Subcutaneous preadipocyte (primary cell): Measurements from ENCODE around the genes TIMM8A, ARMCX6 and GPRASP1.

- CAGE, long polyA plus RNA, result no peak
These were observed 324.3 kb downstream of the PCDH11X start for GRCh38 chrX:92103359-92103920.

DNA sequence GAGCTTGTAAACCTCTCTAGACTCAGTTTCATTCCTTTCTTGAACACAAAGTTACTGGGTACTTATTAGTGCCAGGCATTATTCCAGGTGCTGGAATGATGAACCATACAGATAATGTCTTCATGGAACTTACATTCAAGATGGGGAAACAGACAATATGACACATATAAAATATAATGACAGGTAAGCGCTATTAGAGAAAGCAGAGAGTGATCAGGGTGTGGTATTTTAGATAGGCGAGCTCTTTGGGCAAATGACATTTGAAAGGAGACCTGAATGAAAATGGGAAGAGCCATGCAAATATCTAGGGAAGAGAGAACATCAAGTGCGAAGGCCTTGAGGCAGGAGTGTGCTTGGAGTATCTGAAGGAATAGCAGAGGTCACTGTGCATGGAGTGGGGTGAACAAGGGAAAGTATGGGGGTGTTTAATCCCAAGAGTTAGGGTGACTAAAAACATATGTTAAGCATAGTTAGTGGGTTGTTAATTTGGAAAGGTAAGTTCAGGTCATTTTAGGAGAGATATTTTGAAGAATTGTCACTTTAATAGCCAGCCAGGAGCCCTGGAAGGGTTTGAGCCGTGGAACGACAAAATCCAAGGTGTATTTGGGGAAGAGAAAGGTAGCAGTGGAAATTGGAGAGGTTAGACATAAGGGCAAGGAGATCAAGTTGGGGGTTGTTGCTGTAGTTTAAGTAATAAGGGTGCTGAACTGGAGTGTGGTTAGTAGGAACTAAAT is 83.9 kb downstream of the DIAPH2 start:
- CAGE, long polyA plus RNA, result no peak

GRCh38 chrX:97046640-97047034 is 162.9 kb downstream of the RPA4 start:
- CAGE, long polyA plus RNA, result no peak

DNA sequence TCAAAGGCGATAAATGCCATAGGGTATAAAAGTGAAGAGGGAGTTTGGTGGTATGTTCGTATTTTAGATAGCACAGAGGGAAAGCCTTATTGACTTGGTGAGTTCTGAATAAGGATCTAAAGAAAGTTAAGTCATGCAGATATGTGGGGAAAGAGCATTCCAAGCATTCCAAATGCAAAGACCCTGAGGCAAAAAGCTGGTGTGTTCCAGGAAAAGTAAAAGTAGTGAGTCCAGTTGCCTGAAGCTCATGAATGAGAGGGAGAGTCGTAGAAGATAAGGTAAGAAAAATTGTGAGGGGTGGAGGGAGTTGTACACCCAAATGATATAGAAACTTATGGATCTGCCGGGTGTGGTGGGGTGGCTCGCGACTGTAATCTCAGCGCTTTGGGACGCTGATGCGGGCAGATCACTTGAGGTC is 426.7 kb downstream of the RPA4 start:
- CAGE, long polyA plus RNA, result no peak

DNA sequence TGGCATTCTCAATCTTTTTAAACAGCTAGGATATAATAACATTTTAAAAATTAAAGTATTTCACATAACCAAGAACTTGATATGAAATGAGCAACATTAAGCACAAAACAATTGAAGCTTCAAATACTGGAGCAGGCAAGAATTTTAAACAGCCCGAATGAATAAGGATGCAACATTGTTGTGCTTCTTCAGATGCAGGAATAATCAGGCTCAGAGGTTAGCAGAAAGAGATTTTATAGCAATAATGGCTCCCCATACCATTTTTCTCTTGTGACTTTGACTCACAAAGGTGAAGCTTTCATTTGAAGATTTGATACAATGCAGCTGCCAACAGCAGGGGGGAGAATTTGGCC is 598.5 kb downstream of the RPA4 start:
- CAGE, long polyA plus RNA, result no peak

GRCh38 chrX:100417477-100418215 is 7.6 kb upstream of the PCDH19 start:
- CAGE, long polyA plus RNA, result no peak

DNA sequence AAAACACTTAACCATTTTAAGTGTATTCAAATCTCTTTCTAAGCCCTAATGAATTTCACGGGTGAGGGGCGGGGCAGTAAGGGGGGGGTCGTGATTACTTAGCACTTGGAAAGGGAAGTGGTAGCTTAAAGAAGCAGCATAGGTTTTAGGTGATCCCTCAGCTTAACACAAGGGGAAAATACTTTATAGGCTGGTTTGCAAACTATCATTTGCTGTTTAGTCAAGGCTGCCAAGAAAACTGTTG is 8.7 kb downstream of the TNMD start:
- CAGE, long polyA plus RNA, result no peak

DNA sequence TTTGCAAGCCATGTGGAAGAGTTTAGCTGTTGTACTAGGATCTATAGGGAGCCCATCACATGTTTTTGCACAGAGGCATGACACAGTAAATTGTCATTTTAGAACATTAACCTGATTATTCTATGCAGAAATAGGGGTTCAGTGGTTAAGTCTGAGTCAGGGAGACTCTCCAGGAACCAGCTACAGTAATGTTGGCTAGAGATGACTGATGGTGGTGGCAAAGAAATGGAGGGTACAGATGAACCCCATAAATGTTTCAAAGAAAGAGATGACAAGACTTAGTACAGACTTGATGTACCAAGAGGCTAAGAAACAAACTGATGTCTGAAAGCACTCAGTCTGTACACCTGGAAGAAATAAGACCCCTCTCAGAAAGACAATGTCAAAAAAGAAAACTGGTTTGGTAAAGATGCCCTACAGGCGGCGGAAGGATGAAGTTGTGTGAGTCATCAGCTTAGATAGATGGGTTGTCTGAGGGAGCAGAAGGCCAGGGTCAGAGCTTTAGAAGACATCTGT is 8.0 kb downstream of the SRPX2 start:
- CAGE, long polyA plus RNA, result no peak

- CAGE, long polyA plus RNA, result no peak
These were observed 1.9 kb downstream of the SYTL4 start for GRCh38 chrX:100729892-100730545.

GRCh38 chrX:100741082-100741711 is 9.3 kb upstream of the SYTL4 start:
- CAGE, long polyA plus RNA, result no peak

DNA sequence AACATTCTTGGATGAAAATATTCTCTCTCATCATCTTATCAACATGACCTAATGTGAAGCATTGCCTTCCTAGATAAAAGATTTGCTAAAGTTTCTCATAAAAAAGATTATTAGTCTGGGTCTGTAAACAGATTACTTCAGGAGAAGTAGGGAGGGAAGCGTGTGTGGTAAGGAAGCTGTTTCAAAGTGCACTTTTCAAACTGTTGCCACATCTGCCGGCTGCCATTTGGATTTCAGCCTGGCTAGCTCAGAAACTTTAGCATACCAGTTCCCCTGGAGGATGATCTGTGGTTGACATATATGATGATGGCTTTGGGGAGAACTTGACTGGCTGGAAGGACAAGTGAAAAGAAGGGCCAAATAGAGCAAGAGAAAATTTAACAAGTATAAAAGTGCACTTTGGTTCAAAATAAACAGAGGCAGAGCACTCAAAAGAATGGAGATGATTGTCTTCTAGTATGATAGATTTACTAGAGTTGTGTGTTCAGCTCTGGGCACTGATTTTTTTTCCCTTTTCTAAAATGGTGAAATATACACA is 330 bp upstream of the NOX1 start:
- CAGE, long polyA plus RNA, result no peak

DNA sequence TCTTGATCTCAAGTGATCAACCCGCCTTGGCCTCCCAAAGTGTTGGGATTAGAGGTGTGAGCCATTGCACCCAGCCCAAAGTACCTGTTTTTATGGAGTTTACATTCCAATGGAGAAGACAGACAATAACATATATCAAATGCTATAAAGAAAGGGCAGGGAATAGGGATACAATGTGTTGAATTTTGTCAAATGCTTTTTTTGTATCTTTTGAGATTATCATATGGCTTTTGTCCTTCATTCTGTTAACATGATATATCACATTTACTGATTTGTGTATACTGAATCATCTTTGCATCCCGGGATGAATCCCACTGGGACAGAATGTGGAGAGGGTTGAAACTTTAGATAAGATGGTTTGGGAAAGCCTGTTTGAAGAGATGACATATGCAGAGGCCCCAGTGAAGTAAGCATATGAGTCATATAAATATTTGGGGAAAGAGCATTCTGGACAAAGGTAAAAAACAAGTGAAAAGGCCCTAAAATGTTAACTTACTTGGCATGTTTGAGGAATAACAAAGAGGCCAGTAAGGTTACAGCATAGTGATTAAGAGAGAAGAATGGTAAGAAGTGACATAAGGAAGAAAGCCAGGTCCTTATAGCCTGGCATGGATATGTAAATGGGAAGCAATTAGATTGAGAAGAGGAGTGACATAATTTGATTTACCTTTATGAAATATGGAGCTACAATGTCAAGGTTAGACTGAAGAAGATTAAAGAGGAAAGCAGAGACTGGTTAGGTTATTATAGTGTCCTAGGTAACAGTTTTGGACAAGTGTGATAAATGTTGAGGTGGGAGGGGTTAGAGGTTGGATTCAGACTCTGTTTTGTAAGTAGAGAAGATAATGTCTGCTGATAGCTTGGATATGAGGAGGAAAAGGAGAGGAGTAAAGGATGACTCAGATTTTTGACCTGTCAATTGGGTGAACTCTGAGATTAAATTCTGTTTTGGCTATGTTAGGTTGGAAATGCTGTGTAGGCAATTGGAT is 54.7 kb upstream of the DRP2 start:
- CAGE, long polyA plus RNA, result no peak

GRCh38 chrX:101347820-101348203 is 730 bp downstream of the TIMM8A start:
- CAGE, long polyA plus RNA, result no peak

- CAGE, long polyA plus RNA, result no peak
These were observed at the start of gene TIMM8A for GRCh38 chrX:101348279-101349297. TIMM8A (minus strand) TSS chrX:101348742.

DNA sequence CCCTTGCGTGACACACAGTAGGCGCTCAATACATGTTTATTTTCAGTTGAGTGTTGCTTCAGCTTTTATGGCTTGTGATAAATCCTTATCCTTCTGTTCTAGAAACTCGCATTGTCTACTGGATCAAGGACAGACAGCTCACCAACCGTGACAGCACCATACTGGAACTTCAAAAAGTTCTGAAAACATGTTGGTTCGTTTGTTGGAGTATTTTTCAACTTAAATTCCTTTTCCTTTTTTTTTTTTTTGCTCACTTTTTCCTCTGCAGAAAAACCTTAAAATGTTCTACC is 10.7 kb downstream of the HNRNPH2 start:
- CAGE, long polyA plus RNA, result no peak

- CAGE, long polyA plus RNA, result start-site peak on the minus strand at chrX:101617935-101617976, 133 and 24 reads in 2 replicates
These were observed at the start of gene ARMCX6 for GRCh38 chrX:101617756-101618156. ARMCX6 (minus strand) TSS chrX:101618000.

DNA sequence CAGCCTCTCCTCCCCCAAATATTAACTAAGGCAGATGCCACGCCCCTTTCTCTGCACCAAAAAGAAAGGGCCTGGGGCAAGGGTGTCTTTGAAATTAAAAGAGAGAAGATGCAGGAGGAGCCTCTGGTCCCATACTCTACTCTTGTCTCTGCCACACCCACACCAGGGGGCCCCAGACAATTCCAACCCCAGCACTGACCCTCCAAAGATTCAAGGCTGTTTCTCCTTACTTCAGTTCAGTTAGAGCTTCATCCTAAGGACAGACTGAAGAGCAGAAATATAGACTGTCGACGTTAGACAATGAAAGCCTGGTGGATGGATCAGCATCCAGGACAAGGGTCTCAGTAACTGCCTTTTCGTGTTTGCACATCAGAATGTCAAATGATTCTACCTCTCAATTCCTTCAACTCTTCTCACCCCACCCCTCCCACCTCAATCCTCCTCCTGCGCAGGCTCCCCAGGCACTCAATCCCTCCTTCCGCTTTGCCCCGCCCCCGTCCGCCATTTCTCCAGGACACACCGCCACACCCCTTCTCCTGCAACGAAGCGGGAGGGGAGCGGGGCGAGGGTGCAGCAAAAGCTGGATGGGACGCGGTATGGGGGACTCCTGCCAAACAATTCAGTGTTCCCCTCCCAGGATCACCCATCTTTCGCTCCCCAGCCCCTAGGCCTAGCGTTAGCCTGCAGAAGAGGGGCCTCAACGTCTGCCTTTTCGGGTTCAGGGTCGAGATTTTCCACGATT is 1.2 kb downstream of the ARMCX2 start:
- CAGE, long polyA plus RNA, result no peak

DNA sequence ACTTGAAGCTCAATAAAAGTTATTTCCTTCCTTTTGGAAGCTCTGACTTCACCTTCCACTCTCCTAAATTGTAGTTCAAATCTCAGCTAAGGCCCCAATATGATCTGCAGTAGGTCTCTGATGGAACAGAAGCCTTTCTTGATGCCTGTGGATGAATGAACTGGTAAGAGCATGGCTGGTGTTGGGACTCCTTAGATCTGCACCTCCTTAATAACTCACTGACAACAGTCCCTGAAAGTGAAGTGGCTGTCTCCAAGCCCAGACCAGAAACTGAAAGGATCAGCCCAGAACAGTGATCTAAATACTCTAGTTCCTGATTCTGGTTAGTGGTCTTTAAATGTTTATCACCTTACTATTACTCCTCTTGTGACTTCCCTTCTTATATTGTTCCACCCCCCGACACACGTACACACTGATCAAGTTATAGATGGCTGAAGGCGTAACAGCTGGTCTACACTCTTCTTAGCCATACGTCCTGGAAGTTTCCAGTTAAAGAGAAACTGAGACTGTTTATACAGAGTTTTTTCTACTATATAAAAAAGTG is 33.8 kb upstream of the ARMCX2 start:
- CAGE, long polyA plus RNA, result no peak

DNA sequence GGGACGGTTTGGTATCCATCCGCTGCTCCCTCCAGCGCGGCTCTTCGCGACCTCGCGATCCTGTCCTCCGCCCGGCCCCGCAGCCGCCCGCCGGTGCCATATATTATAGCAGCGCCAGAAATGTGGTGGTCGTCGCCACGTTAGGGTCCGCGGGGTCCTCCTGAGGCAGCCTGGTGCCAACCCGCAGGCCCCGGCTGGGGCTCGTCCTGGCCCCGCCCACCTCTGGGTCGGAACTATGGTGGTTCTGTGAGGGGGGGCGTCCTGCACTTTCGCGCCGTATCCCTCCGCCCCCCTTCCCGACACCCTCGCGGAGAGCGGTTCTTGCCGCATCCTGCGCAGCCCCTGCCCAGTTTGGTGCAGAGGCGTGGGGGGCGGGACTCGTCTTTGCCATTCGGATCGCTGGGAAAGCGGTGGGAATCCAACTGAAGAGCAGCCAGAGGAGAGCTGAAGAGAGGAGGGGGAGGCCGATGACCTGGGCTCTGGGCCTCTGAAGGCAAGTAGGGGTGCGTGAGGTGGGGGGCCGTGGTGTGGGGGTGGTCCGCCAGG is at the start of gene GPRASP1:
Gene GPRASP1 (plus strand): TSS at position 381 of the 546 bp plus-strand sequence.
- CAGE, long polyA plus RNA, result no peak

DNA sequence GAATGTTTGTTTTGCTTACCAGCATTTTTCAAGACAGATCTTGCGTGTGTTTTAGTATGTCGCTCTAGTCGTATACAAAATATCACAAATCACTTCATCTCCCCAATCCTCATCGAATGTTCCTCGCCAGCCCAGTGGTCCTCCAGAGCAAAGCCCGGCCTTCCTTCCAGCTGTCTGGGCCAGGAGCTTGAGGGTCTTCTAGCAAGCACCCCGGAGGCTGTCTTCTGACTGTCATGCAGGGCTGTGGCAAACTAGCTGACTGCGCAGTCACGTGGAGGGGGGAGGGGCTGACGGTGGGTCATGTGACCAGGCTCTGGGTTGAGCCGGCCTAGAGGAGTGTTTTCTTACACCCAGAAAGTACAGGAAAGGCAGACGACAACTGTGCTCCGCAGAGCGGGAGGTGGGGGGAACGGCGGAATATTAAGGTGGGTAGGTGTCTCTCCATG is 8.4 kb downstream of the GPRASP1 start:
- CAGE, long polyA plus RNA, result no peak